Cardiac atrium fibroblast (primary cell): ENCODE measurements around the gene MFSD6.

GRCh38 chr2:189783233-189783668 lies 888 bp downstream of the ORMDL1 start:
- RAMPAGE, long total RNA: no peak

GRCh38 chr2:189799189-189799573 lies 14.9 kb downstream of the PMS1 start:
- RAMPAGE, long total RNA: no peak

DNA sequence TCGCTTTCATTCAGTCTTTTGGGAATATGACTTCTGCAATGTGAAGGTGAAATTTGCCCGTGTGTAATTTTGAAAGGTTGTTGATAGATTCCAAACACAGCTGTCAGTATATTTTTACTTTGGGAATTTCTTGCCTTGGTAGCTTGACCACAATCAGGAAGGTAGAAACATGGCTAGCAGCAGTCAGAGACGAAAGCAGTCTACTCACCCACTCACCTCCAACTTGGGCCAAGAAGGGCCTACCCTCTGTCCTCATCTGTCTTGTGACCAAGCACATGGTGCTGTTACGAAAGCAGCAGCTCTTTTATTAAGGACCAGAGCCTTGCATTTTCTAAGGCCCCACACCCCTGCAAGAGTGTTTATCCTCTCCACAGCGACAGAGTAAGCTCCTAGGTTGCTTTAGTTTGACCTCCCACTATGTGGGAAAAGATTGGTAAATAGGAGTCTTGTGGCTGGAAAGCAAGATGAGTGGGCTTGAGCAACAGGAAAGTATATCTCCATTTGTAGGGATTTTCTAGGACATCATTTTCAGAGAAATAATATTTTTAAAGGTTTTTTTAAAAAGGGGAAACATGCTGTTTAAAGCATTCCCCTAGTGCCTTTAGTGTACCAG lies 31.3 kb upstream of the MSTN start:
- RAMPAGE, long total RNA: no peak

DNA sequence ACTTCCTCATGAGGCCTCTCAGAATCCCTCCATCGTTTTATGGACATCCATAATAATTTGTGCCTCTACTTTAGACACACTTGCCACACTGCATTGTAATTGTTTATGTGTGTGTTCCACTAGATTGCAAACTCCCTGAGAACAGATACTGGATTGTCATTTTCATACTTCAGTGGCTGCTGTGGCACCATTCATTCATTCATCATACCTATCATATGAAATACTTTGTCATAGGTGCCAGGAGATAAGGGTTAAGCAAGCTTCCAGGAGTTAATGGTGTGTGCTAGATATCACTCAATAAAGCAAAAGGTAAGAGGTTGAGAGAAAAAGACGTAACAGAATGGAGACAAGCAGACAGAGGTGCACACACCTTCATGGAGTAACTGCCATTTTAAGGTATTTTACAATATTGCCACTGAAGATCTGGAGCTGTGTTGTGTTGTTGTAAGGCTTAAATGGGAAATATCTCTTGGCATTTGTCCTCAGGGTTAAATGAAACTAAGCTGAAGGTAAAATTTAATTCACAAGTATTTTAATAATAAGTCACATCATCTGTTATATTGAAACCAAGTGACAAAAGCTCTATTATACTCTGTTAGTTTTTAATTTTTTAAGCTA lies 55.2 kb downstream of the C2orf88 start:
- RAMPAGE, long total RNA: no peak

GRCh38 chr2:190407427-190408523 lies at the start of gene MFSD6:
MFSD6 (plus strand) TSS chr2:190408355.
- RAMPAGE, long total RNA: no peak

GRCh38 chr2:190467410-190468122 lies 59.4 kb downstream of the MFSD6 start:
- RAMPAGE, long total RNA: no peak

GRCh38 chr2:190488541-190489027 lies 45.9 kb downstream of the NEMP2 start:
- RAMPAGE, long total RNA: no peak

DNA sequence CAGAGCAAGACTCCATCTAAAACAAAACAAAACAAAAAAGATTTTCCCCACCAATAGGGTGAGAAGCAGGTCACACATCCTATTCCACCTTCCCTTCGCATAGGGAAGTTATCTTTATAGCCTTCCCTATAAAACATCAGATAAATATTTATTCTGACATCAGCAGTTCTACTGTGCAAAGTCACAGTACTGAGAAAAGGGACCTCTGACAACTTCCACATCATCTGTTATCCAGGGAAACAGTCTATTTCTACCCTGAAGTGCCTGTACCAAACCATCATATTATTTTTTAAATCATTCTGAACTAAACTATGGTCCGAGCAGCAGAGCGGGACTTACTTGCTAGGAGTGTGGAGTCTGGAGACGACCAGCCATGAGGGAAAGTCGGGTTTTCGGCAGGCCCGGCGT lies 24.5 kb downstream of the NEMP2 start:
- RAMPAGE, long total RNA: no peak

GRCh38 chr2:190811087-190811489 lies 69.5 kb upstream of the GLS start:
- RAMPAGE, long total RNA: no peak

GRCh38 chr2:190912383-190912988 lies 31.9 kb downstream of the GLS start:
- RAMPAGE, long total RNA: no peak

- RAMPAGE, long total RNA: no peak
Measured at GRCh38 chr2:190915498-190916397, 35.1 kb downstream of the GLS start.

- RAMPAGE, long total RNA: no peak
Measured at GRCh38 chr2:190970894-190971445, 43.0 kb downstream of the STAT1 start.

DNA sequence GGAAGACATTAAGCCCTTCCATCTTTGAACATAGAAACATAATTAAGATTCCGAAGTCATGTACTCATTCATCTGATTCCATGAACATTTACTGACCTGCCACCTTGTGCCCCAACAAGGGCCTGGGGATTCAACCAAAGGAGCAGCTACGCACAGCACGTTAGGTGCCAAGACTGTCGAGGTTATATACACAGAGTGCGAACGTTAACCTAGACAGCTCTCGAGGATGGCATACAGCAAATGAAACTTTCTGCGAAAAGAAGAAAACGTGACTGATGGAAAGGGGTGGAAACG lies 595 bp downstream of the STAT1 start:
- RAMPAGE, long total RNA: no peak

DNA sequence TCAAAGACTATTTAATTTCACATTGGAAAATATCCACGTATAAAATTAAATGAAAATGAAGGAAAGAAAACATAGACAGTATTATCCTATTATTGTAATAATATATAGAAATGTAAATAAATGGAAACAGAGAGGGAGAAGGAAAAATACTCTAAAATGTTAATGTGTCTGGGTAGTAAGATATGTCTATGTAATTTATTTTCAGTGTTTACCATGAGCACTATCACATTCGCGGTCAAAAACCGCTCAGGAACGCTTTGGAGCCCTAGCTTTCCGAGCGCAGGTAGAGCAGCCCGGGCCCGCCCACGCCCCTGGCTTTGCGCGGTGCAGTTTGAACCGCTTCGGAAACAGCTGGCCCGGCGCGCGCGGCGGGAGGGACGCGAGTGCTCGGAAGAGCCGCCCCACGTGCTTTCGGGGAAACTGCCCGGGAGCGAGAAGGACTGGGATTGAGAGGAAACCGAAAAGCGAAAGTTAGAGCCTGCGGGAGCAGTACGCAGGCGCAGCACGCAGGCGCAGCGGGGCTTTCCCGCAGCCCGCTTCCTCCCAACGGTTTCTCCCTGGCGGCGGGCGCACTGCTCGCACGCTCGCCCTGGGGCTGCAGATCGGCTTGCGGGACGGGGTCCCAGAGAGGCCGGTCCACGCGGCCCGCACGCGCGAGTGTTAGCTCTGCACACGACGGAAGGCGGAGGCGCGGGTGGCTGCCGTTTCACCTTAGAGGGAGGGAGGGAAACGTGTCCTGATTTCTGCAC lies 6.2 kb upstream of the STAT1 start:
- RAMPAGE, long total RNA: no peak

DNA sequence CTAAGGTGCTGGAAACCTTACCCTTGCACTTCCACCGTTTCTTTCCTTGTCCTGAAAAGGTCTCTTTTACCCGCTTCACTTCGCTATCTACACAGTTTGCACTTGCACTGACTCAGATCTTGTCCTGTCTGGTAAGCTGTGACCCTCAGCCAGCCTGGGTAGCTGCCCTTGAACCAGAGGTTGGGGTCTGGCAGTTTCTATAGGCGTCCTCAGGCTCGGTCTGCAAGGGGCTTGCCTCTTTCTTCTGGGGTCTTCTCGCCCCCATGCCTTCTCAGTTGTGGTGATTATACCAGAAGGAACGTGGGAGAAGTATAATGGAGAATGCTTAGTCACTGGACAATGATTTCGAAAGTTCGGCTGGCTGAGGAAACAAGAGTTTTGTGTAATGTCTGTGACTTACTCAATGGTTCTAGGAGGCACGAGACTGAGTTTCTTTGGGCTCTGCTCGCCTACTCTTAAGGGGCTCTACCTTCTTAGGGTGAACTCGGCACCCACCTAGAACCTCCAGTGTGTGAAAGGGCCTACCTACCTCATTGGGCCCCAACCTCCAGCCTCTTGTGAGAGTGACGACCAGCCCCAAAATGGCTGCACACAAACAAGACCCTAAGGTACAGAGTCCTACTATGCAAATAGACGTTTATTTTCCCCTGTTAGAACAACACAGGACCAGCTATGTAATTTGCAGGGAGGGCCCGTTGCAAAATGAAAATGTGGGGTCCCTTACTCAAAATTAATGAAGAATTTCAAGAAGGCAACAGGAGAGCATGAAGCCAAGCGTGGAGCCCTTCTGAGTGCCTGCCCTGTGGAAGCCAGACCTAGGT lies 7.0 kb upstream of the STAT1 start:
- RAMPAGE, long total RNA: no peak

GRCh38 chr2:191024382-191024795 lies 10.4 kb upstream of the STAT1 start:
- RAMPAGE, long total RNA: no peak

DNA sequence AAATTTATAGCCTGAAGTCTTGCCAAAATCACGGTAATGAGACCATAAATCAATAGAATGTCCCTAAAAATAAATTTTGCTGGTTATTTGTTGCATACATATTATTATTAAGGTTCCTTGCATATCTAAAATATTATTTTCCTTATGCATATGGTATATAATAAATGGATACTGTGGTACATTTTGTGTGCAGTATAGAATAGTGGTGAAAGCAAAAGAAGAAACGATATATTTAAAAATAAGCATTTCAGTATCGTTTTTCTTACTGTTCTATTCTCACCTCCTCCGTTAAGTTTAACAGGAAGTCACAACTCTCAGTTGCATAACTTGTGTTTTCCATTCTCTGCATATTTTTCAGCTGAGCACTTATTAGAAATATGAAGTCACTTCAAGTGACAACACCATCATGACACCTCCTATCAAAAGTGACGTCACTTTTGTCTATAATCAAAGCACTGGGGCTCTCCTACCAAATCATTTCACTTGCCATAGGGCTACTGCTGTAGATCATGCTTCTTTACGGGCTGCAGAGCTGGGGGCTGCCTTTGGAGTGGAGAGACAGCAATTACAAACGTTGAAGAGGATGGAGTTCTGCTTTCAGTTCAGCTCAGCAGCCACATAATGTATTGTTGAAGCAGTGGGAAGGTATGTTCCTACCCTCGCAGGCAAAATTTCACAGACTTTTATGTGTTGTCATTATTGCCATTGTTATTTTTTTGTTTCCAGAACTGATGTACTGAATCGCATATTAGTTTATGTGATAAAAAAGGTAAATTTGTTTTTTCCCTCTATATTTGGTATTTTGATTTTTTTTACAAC lies 36.4 kb downstream of the STAT4 start:
- RAMPAGE, long total RNA: no peak

DNA sequence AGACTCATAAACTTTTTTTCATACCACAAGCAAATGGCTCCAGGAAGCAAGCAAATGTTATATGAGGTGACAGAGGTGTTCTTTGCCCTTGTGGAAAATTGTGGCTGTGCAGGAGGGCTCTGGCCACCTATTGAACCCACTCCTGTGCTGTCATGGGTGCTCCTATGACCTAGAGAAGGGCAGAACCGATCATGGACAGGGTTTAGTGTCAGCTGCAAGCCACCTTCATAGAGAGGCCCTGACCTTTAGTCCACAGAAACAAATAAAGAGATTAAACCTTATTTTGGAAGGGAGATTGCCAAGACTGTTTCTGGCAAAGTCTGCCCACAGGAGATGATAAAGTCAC lies 26.0 kb upstream of the STAT4 start:
- RAMPAGE, long total RNA: no peak

DNA sequence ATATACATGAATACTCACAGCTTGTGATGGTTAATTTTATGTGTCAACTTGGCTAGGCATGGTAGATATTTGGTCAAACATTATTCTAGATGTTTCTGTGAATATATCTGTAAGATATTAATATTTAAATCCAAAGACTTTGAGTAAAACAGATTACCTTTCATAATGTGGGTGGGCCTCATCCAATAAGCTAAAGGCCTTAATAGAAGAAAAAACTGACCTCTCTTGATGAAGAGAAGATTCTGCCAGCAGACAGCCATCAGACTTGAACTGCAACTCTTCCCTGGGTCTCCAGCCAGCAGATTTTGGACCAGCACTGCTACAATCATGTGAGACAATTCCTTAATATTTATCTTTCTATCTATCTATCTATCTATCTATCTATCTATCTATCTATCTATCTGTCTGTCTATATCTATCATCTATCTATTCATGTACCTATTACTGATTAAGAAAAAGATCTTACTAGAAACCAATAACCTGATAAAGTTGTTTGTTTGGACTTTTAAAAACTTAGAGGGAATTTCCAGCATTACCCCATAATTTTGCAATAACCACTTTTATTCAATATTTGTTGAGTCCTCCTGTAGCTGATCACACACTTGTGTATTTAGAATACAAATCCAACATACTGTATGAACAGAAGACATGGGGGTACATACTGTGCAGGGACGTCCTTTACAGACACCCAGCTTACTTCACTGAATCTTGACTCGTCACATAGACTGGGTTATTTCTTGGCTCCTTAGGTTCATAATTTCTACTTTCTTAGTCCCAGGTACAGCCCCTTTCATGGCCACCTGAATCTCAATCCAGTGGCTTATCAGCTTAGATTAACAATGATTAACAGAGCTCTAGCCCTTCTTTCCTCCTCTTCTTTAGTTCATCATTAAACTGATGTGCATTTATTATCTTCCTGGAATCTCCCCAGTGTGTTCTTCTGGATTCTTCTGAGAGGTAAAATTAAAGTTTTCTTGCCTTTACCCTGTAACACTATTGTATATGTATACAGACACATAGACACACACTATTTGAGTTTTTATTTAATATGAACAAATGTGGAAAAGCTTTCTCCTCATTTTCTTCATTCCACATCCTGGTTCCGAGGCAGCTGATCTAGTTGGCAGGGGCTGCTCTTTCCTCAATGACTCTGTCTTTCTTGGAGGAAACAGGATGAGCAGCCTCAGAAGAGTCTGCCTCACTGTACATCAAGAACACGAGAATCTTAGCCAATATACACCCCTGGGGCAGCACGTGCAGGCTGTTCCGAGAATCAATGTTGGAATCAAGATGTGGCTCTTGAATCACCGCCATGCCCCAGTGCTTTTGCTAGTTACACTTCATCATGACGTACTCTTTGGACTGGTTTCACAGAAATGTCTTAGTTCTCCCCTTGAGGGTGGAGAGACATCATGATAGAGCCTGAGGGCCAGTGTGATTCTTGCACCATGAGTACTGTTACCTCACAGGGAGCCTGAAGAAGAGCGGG lies 27.4 kb upstream of the STAT4 start:
- RAMPAGE, long total RNA: no peak

DNA sequence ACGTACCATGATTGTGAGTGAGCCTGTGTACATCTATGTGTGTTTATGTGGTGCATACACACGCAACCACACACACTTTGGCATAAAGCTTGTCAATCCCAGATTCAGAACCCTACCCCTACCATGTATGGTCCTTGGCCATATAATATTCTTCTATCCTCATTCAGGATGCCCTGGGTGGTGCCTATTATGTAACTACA lies 11.3 kb upstream of the MYO1B start:
- RAMPAGE, long total RNA: no peak